Measurements from ENCODE around the genes RSPH10B and CCZ1B.

DNA sequence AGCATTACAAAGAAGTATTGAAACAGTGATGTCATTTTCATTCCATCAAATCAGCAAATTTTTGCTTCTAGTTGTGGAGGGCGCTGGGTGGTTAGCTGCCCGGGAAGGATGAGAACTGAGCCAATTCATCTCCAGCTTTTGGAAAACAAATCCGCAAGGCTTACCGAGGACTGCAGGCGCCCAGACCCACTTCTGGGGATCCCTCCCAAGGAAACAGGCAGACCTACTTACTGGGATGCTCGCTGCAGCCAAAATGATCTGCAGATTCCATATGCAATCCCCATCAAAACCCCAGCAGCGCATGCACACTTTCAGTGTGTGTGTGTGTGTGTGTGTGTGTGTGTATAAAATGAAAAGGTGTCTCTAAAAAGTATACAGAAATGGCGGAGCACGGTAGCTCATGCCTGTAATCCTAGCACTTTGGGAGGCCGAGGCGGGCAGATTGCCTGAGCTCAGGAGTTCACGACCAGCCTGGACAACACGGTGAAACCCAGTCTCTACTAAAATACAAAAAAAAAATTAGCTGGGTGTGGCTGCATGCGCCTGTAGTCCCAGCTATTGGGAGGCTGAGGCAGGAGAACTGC is 19.1 kb downstream of the TNRC18 start:
- PRO-cap = unidirectional peak, plus-strand start at position 189 of the sequence

GRCh38 chr7:5428552-5429200 is 5.0 kb upstream of the TNRC18 start:
- PRO-cap = bidirectional peak, plus-strand start at chr7:5428868, minus-strand start at chr7:5428691; bidirectional peak, plus-strand start at chr7:5428993, minus-strand start at chr7:5428968; bidirectional peak, plus-strand start at chr7:5429029, minus-strand start at chr7:5429004

GRCh38 chr7:5429201-5429545 is 5.5 kb upstream of the TNRC18 start:
- PRO-cap = bidirectional peak, plus-strand start at chr7:5429368, minus-strand start at chr7:5429327

DNA sequence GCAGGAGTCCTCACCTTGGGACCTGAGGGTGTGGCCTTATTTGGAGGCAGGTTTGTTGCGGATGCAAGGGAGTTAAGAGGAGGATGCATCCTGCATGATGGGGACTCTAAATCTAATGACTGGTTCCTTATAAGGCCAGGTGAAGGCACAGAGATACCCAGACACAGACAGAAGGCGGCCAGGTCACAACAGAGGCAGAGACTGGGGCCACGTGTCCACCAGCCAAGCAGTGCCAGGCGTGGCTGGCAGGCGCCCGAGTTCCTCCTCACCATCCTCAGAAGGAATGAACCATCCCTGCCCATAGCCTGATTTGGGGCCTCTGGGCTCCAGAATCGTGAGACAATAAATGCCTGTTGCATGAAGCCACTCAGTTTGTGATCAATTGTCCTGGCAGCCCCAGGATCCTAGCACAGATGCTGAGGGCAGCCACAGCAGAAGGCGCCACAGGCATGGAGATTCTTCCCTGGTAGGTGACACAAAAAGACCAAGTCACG is 21.0 kb downstream of the FBXL18 start:
- PRO-cap = no peak

- PRO-cap = no peak
Measured at GRCh38 chr7:5527580-5527980, 2.8 kb downstream of the ACTB start.

- PRO-cap = bidirectional peak, plus-strand start at chr7:5634589, minus-strand start at chr7:5634305
Measured at GRCh38 chr7:5633979-5634687, 41.5 kb downstream of the FSCN1 start.

GRCh38 chr7:5635162-5635880 is 42.7 kb downstream of the FSCN1 start:
- PRO-cap = no peak

DNA sequence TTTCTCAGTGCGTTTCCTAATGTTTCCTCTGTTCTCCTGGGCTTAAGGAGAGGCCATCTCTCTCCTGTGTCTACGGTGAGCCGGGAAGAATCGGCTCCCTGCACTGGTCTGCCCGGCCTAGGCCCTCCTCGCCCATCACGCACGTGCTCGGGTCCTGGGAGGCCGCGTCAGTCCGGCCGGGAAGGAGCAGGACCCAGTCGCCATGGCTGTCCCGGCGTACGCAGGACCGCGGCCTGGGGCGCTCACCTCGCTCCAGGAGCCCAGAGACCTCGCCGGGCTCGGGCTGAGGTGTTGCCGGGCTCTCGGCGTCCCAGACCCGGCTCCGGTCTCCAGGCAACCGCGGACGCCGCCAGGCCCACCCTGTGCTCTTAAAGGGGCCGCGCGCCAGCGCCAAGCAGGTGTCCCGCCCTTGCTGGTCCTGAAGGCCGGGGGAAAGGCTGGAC is at the start of gene RSPH10B:
TSS of gene RSPH10B (minus strand) at position 318 of the 443 bp plus-strand sequence.
- PRO-cap = no peak

GRCh38 chr7:6012372-6013216 is 3.5 kb downstream of the AIMP2 start:
- PRO-cap = no peak

GRCh38 chr7:6167125-6167724 is 62.5 kb downstream of the USP42 start:
- PRO-cap = no peak

- PRO-cap = no peak
Measured at GRCh38 chr7:6307768-6308113, 35.3 kb upstream of the CYTH3 start.

- PRO-cap = no peak
Measured at GRCh38 chr7:6469499-6469894, 14.5 kb downstream of the KDELR2 start.

GRCh38 chr7:6481773-6482982 is 1.8 kb downstream of the KDELR2 start:
- PRO-cap = no peak

DNA sequence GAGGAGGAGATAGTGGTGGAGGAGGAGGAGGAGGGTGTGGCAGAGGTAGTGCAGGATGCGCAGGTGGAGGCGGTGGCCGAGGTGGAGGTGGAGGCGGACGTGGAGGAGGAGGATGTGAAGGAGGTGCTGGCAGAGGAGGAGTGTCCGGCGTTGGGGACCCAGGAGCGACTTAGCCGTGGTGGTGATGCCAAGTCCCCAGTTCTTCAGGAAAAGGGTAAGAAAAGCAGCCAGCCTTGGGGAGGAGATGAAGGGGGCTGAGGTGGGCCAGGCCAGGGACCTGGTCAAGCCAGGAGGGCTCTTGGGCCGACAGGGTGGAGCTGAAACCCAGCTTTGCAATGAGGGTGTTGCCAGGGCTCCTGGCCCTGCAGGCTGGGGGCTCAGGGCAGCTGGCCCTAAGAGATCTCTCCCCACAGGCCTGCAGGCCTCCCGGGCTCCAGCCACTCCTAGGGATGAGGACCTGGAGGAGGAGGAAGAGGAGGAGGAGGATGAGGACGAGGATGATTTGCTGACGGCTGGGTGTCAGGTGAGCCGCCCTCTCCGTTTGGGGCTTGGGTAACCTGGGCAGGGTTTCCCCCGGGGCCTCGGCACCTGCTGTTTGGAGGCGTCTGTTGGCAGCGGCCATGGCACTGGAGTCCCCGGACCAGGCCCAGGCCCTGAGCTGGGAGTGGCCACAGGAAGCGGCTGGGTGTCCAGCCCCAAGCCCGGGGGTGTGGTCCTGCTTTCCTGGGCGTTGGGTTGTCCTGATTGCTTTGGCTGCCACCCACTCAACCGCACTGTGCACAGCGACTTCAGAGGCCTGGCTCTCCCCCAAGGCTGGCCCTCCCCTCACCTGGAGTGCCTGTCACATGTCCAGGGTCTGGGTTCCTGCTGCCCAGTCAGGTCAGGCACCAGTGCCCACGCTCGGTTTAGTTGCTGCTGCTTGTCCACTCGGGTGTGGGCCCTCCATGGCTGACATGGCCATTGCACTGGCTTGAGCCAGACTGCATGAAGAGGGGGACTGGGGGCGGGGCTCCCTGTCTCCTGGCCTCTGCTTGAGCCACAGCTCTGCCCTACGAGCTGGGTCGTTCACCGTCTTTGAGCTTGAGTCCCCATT is 5.8 kb downstream of the ZNF316 start:
- PRO-cap = no peak

GRCh38 chr7:6825886-6826543 is at the start of gene CCZ1B:
Gene CCZ1B, minus strand, starts transcription at chr7:6826275.
- PRO-cap = bidirectional peak, plus-strand start at chr7:6826372, minus-strand start at chr7:6826305

DNA sequence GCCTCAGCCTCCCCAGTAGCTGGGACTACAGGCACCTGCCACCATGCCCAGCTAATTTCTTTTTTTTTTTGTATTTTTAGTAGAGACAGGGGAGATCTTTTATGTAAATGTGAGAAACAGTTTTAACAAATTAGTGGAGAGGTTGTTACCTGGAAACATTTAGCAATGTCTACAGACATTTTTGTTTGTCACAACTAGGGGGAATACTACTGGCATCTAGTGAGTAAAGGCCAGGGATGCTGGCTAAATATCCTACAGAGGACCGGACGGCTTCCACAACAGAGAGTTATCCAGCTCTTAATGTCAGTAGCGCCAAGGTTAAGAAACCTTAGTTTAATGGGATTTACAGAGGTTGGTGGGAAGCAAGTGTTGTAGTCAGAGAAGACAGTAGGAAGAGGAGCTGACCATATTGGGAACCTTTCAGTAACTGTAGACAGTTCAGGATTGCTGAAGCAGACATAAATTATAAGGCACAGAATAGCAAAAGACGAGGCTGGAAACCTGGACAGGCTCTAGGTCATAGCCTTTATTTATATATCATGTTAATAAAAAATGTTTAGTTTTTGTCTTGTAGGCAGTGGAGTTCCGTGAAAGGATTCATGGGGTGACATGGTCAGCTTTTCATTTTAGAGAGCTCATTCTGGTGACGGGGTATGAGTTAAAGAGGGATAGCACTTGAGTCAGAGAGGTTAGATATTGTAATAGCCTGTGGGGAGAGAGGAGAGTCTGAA is 5.2 kb downstream of the C1GALT1 start:
- PRO-cap = no peak

- PRO-cap = no peak
Measured at GRCh38 chr7:7477686-7477885, 58.1 kb downstream of the COL28A1 start.

DNA sequence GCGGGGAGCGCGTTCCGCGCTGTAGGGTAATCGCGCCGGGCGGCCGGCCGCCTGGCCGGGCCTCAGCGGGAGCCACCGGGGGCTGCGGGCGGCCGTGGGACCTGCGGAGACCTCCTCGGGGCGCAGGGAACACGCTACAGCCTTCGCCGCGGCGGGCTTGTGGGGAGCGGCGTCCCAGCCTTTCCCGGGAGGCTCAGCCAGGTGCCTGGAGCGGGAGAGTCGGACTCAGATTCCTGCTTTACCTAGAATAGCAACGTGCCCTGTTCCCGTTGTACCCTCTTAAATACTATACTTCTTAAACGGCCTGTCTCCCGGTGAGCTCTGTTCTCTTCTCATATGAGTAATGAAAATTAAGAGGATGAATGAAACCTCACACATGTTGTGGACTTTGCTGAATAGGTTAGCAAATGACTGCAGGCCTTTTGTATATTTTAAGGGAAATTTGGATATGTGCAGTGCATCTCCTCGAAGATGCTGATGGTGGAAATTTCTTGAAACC is 536 bp downstream of the MIOS start:
- PRO-cap = bidirectional peak, plus-strand start at position 109 of the sequence, minus-strand start at position 235 of the sequence

- PRO-cap = no peak
Measured at GRCh38 chr7:7576870-7577835, 10.5 kb downstream of the MIOS start.

GRCh38 chr7:7582431-7583653 is 16.2 kb downstream of the MIOS start:
- PRO-cap = no peak

Measured in A673 (cell line).